AG04449 (cell line): Measurements from ENCODE around the gene SNX9.

GRCh38 chr6:157091995-157092194, 231.4 kb downstream of the TMEM242 start:
- RRBS = no CpG with 5 or more reads among the region's 1 CpG

DNA sequence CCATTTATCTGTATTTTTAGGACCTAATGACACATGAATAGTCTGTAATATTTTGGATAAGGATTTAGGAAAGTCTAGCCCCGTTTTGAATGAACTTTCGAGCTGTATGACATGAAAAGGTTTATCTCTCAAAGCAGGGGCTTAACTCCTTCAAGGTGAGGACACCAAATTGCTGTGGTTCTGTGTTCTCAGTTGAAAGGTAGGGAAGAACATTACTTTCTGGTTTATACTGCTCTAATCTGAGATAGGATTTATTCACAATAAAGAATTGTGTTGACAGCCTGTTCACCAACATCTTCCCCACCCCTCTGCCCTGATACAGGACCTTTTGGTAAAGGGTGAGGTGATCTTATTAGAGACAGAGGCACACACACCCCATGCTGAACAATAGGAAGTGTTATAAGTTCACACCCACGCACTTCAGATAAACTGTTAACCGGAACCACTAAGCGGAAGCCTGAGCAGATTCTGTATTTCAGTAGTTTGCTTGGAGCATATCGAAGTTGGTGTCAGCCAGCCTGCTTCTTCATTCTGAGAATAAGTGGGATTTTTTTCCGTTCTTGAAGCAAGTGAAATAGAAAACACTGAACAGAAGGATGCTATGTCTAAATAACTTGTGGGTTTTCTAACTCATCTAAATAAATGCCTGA, 223.3 kb downstream of the TMEM242 start:
- RRBS = no CpG with 5 or more reads among the region's 7 CpGs

- RRBS = no CpG with 5 or more reads among the region's 3 CpGs
These were observed 177.8 kb downstream of the TMEM242 start for GRCh38 chr6:157145651-157145886.

- RRBS = no CpG with 5 or more reads among the region's 10 CpGs
These were observed 115.1 kb downstream of the TMEM242 start for GRCh38 chr6:157208071-157208790.

DNA sequence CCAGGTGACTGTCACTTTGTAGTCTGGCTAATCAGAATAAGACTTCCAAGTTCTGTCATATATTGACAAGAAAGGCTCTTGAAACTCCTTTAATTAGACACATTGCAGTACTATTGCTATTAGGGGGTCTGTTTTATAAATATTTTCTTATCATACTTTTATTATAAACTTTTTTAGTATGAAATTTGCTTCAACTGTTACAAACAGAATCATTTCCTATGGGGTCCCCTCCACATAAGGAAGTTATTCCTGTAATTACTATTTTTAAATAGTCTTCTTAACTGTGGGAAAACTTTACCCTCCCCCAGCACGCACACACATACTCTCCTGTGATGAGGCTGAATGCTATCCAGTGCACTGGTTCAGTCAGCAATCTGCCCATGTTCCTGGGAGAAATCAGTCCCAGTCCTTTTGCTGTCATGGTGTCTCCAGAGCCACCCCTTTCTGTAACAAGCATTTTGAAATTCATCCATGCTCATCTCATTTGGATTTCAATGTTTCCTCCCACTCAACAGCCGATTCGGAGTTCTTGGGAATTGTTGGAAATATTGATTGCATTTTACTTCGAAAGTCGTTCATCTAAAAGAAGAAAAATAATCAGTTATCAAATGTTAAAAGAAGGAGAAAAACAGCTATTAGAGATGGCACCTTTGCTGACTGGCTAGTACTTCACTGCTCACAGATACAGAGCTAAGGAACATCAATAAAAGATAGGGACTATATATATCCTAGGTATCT, 30.7 kb downstream of the TMEM242 start:
- RRBS = no CpG with 5 or more reads among the region's 5 CpGs

DNA sequence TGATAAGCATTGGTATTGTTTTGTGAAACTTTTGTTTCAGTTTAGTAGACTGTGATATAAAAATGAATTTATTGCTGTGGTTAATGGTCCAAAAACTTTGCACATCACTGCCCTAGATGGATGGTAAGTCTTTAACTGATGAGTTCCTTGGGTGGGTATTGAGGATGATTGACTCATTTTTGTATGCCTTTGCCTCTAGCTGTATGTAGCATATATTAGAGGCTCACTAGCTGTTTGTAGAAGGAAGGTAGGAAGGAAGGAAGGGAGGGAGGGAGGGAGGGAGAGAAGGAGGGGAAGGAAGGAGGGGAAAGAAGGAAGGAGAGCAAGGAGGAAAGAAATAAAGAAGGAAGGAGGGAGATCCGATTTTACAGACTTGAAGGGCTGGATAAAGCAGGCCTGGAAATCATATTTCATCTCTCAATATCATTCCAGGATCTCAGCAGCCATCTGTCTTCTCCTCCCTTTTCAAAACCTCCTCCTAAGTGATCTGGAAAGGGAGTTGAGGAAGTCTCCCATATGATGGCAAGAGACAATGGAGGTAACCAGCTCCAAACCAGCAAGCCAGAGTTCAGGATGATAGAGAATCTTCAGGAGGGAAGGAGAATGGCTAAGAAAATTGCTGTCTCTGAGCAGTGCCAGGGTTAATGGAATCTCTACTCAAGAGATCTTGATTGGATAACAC, 48.5 kb downstream of the ZDHHC14 start:
- RRBS = no CpG with 5 or more reads among the region's 1 CpG

DNA sequence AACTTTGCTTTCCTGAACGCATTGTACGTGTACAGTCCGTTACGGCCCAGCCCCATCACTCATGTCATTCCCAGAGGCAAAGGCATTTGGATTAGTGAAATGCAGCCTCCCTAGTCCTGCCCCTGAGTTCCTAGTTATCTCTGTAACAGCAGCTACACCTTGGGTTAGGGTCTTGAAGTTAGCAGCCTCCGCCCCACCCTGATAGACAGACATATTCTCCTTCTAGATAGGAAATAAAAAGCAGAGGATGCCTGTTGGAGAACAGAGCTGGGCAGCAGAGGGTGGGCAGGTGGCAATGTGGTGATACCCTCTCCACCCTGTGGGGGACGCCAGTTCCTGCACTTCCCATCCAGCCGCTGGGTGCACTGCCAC, 80.4 kb downstream of the ZDHHC14 start:
- RRBS = no CpG with 5 or more reads among the region's 7 CpGs

GRCh38 chr6:157520918-157521342, 139.9 kb downstream of the ZDHHC14 start:
- RRBS = no CpG with 5 or more reads among the region's 6 CpGs

DNA sequence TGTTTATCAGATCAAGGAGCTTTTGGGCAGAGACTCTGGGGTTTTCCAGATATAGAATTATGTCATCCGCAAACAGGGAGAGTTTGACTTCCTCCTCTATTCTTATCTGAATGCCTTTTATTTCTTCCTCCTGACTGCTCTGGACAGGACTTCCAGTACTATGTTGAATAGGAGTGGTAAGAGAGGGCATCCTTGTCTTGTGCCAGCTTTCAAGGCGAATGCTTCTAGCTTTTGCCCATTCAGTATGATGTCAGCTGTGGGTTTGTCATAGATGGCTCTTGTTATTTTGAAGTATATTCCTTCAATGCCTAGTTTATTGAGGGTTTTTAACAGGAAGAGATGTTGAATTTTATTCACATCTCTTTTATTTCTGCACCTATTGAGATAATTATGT, 198.8 kb downstream of the ZDHHC14 start:
- RRBS = no CpG with 5 or more reads among the region's 2 CpGs

DNA sequence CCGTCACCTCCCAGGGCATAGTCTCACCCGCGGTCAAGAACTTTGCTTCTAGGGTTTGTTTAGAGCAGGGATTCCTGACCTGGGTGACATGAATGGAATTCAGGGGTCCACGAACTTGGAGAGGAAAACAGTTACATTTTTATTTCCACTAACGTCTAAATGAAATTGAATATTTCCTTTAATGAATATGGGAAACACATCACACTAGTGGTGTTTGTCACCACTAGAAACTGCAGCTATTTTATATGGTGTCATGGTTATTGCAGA, 216.4 kb upstream of the SNX9 start:
- RRBS = no CpG with 5 or more reads among the region's 5 CpGs

- RRBS = no CpG with 5 or more reads among the region's 9 CpGs
These were observed 107.2 kb upstream of the SNX9 start for GRCh38 chr6:157715607-157716439.

DNA sequence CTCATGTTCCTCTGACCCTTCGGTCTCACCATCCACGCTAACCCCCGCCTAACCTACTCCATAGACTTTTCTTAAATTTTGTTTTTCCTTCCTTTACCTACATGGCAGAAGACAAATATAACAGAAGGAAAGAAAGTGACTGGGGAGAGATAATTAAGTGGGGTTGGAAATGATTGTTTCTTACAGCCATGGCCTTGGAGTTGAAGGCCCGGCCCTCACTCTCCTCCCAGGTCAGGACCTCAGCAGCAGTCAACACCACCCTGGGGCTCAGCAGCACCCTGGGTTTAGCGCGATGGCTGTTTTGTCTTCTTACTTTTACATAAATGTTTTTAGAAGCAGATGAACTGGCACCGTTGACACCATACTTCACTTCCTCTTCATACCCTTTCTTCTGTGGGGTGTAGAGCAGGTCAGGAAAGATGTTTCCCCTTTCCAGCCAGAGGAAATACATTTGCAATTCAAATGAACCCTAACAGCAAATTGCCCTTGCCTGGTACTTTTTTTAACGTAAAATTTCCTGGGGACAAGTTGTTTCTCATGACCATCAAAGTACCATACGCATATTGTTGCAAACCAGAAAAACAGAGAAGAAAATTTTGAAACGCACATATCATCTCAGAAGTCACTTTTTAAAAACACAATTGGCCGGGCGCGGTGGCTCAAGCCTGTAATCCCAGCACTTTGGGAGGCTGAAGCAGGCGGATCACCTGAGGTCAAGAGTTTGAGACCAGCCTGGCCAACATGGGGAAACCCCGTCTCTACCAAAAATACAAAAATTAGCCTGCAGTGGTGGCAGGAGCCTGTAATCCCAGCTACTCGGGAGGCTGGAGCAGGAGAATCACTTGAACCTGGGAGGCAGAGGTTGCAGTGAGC, 54.7 kb upstream of the SNX9 start:
- RRBS = no CpG with 5 or more reads among the region's 16 CpGs

- RRBS = 2% methylated on average over 94 of the region's 146 CpGs
These were observed at the start of gene SNX9 for GRCh38 chr6:157822293-157823545. Gene SNX9, plus strand, starts transcription at chr6:157823246.

GRCh38 chr6:157881183-157882113, 58.4 kb downstream of the SNX9 start:
- RRBS = no CpG with 5 or more reads among the region's 8 CpGs

GRCh38 chr6:157898388-157899265, 75.6 kb downstream of the SNX9 start:
- RRBS = no CpG with 5 or more reads among the region's 10 CpGs

GRCh38 chr6:157909461-157909859, 72.2 kb upstream of the SYNJ2 start:
- RRBS = no CpG with 5 or more reads among the region's 2 CpGs

- RRBS = no CpG with 5 or more reads among the region's 8 CpGs
These were observed 22.2 kb downstream of the SYNJ2 start for GRCh38 chr6:158003791-158004277.

DNA sequence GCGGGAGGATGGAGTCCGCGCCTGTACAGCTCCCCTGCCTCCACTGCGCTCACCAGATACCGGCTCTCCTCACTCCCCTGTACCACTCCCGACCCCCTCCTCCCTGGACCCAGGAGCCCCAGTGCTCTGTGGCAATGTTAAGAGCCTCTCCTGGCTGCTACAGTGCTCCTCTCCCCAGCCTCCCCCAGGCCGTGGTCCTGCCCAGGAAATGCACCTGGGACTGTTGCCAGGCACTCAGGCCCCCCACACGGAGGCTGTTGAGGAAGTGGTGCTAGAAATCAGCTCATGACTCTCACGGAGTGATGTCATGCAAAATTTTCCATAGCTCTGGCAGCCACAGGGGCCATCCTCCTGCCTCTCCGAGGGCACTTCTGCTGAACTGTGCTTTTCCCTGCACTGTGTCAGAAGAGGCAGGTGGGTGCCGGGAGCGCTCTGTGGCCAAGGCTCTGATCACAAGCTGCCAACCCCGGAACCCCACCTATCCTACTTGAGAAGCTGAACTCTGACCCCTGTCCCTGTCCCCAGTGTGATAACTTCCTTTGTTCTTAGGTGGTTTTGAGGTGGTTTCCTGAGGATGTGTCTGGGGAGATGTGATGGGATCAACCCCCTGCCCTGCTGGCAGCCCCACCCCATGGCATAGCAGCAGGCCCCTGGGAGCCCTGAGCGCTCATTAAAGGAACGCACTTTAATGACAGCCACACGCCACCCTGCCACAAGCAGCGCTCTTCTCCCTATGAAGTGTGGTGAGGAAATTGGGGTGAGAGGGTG, 44.9 kb downstream of the SYNJ2 start:
- RRBS = 33% methylated on average over 3 of the region's 17 CpGs

DNA sequence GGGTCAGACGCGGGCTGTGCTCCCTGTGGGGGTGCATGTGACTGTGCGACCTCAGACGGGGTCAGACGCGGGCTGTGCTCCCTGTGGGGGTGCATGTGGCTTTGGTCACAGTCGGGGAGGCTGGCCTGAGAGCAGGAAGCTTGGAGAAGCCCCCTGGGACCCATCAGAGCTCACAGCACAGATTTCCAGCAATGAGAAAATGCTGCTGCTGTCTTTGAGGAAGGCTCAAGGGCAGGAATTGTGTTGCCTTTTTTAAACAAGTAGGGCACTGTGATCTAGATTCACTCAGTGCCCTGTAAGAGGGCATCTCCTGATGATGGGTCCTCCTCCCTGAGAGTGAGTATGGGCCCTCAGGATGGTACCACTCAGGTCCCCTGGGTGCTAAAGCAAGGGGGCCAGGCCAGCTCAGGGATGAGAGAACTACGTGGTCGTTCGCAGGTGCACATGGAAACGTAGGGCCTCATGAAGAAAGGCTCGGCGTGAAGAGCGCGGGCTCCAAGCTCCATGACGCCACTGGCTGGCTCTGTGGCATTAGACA, 50.5 kb downstream of the SYNJ2 start:
- RRBS = no CpG with 5 or more reads among the region's 16 CpGs

- RRBS = no CpG with 5 or more reads among the region's 12 CpGs
These were observed 56.0 kb downstream of the SYNJ2 start for GRCh38 chr6:158037643-158038089.